ENCODE measurements around a stretch of chr19.

- RRBS, result 39% methylated on average over 10 of the region's 52 CpGs
Observed at GRCh38 chr19:4877756-4878860, 10.6 kb upstream of the PLIN3 start.

GRCh38 chr19:4976993-4977745, 8.3 kb downstream of the KDM4B start:
- RRBS, result 52% methylated on average over 3 of the region's 32 CpGs

DNA sequence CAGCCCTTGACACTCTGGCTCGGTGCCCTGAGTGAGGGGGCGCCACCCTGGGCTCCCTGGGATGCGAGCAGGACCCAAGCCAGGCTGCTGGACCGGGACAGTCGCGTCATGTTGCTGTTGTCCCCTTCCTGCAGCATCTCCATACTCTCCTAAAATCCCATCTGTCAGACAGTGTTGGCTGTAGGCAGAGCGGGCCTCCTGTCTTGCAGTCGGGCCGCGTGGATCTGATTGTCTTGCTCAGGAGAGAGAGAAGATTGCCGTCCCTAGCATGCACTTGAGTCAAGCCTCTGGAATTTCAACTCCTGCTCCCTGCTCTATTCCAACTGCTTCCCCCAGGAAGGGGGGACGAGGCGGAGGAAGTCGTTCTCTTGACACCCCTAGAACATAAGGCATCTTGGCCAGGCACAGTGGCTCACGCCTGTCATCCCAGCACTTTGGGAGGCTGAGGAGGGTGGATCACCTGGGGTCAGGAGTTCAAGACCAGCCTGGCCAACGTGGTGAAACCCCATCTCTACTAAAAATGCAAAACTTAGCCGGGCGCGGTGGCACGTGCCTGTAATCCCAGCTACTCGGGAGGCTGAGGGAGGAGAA, 9.0 kb downstream of the KDM4B start:
- RRBS, result no CpG with 5 or more reads among the region's 21 CpGs

DNA sequence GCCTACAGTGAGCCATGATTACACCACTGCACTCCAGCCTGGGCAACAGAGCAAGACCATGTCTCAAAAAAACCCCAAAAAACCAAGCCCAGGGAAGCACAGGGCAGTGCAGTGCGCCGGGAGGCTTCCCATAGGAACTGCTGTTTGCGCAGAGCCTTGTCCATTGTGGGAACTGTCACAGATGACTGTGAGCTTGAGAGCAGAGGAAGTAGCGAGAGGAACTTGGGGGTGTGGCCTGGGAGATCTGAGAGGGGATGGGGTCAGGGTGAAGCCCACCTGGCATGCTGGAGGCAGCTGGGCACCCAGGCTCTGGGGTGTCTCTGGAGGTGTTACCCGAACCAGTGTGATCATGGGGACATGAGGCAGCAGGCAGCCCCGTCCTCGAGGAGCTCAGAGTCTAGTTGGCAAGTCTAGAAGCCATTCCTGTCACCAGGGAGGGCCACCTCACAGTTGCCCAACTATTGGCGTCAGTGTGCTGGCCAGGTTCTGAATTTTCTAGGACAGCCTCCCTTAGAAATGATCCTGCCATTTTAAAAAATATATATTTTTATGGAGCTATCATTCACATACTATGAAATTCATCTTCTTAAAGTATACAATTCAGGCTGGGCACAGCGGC, 10.4 kb downstream of the KDM4B start:
- RRBS, result no CpG with 5 or more reads among the region's 9 CpGs

DNA sequence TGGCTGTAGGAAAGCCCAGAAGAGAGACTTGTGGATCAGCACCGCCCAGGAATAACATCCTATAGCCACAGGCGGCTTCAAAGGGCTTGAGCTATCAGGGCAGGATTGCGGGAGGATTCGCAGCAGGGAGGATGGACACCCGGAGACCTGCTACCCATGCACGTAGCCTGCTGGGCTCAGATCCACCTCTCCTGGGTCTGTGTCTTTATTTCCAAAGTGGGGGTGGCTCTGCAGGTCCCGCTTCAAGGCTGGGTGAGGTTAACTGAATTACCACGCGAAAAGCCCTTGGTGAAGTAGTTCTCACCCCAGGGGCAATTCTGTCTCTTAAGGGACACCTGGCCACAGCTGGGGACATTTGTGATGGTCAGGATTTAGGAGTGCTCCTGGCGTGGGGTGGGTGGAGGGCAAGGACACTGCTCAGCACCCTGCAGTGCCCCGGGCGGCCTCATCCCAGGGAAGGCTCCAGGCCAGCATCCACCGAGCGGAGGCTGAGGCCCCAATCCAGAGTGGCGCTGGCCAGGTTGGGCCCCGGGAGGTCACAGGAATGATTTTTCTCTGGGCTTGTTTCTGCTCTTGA, 14.9 kb downstream of the KDM4B start:
- RRBS, result 63% methylated on average over 4 of the region's 16 CpGs

GRCh38 chr19:5005750-5006358, 36.9 kb downstream of the KDM4B start:
- RRBS, result no CpG with 5 or more reads among the region's 17 CpGs

GRCh38 chr19:5075441-5076137, 106.7 kb downstream of the KDM4B start:
- RRBS, result no CpG with 5 or more reads among the region's 25 CpGs

DNA sequence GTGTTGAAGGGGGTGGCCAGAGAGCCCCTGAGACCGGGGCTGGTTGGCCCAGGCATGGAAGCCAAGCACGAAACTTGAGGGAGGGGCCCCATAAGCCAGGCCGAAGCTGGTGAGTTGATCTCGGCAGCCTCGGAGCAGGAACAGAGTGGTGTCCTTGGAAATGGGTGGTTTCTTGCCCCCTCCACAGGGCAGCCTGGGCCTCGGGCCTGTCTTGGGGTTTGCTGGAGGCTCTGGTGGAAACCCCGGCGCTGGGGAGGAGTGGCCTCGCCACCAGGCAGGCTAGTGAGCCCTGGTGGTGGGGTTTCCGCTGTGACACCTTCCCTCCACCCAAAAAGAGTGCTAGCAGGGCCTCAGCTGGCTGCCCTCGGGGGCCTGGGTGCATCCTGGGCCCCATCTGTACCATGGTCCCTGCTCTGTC, 157.9 kb downstream of the KDM4B start:
- RRBS, result 85% methylated on average over 1 of the region's 11 CpGs

DNA sequence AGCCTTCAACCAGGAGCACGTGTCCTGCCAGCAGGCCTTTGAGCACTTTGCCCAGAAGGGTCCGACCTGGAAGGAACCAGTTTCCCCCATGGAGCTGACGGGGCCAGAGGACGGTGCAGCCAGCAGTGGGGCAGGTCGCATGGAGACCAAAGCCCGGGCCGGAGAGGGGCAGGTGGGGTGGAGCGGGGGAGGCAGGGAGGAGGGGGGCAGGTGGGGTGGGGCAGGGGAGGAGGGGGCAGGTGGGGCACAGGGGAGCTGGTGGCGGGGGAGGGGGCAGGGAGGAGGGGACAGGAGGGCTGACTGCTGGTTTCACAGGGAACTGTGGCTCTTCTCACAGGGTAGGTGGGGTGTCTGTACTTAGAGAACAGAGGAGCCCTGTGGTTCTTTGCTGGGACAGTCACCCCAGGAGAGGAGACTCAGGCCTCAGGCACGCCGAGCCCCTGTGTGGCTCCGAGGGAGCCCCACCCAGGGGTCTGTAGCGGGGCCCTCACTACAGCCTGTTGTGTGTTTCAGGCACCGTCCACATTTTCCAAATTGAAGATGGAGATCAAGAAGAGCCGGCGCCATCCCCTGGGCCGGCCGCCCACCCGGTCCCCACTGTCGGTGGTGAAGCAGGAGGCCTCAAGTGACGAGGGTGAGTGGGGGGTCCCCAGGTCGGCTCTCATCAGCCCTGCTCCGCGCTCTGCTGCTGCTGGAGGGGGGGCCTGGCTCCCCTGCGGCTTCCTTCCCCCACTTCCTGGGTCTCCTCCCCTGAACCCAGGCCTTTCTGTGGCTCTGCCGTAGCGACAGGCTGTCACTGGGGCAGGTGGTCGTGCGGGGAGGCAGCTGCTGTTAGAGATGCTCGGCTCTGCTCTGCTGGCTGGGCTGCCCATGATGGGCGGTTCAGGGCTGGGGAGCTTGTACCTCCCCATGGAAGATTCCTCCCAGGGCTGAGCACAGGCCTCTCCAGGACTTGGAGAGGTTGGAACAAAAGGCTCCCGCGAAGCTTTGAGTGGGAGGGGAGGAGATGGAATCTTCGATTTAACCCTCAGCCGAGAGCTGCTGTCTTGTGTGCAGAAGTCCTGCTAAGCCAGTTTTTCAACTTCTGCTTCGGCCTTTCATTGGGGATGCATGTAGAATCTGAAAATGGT, 162.8 kb downstream of the KDM4B start:
- RRBS, result no CpG with 5 or more reads among the region's 36 CpGs

DNA sequence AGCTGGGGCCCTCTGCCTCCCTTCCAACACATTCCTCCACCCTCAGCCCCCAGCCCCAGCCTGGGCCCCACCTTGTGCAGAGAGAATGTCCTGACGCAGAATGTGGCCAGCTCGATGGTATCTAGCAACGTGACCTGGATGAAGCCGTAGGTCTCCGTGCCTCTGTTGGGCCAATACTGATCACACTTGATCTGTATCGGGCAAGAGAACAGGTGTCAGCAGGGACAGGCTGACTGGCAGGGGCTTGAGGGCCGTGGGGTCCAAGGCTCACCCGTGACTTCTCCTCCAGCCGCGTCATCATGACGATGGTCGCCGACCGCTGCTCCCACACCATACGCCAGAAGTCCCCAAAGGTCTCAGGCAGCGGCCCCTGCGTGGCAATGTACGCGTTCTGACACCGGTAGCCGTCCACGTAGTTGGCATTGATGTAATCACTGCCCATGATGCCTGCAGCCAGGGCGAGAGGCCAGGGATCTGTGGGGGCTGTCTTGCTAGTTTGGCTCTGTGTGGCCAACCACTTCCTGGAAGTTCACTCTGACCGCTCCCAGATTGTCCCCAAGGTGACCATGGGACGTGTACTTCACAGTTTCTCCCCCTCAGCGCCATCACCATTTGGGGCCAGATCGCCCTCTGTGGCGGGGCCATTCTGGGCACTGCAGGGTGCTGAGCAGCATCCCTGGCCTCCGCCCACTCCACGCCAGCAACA, 126.2 kb downstream of the PTPRS start:
- RRBS, result no CpG with 5 or more reads among the region's 30 CpGs

DNA sequence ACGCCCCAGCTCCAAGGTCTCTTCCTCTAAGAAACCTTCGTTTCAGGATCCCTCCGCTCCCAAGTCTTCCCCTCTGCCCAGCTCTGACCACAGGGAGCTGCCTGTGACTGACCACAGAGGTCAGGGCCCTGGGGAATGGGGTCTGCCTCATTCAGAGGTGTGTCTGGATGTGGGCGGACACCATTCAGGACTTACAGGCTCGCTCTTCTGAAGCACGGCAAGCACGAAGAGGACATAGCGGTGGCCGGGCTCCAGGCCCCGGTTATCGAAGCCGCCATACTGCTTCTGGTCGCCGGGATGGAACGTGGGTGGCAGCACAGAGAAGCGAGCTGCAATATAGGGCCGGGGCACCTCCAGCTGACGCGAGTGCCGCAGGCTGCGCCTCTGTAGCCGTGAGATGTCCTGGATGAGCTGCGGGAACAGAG, 120.9 kb downstream of the PTPRS start:
- RRBS, result no CpG with 5 or more reads among the region's 23 CpGs

- RRBS, result 1% methylated on average over 13 of the region's 28 CpGs
Observed at GRCh38 chr19:5292686-5293101, 47.9 kb downstream of the PTPRS start.

DNA sequence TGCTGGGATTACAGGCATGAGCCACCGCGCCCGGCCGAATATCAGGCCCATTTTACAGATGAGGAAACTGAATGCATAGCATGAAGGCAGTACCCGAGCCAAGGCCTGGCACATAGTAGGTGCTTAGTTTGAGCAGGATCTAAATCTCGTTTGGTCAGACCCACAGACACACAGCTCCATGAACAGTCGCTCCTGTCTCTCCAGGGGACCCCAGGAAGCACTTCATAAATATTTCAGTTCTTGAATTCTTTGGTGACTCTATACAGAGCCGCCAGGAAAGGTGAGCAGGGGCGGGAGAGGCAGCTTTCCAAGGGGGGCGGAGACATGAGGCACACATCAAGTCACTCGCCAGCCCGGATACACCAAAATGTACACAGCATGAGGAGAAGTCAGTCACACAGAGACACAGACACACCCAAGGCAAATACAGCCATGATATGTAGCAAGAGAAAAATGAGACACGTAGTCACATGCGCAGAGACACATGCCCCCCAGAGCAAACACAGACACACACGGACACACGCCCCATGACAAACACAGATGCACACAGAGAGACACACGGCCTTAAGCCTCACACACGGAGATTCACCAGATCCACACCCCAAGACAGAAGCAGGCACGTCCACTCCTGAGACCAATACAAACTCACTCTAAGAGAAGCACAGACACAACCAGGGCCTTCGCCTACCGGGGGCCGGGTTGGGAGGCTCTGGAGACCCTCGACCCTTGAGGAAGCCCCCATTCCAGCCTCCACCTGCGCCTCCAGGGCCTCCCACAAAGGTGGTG, 44.9 kb downstream of the SAFB2 start:
- RRBS, result no CpG with 5 or more reads among the region's 24 CpGs

- RRBS, result 33% methylated on average over 4 of the region's 33 CpGs
Observed at GRCh38 chr19:5585298-5586303, 37.0 kb downstream of the SAFB2 start.

GRCh38 chr19:5679278-5679731, 1.0 kb downstream of the MICOS13 start:
- RRBS, result 33% methylated on average over 4 of the region's 13 CpGs

GRCh38 chr19:5827514-5828461, 11.7 kb downstream of the FUT6 start:
- RRBS, result 2% methylated on average over 27 of the region's 111 CpGs

- RRBS, result no CpG with 5 or more reads among the region's 15 CpGs
Observed at GRCh38 chr19:5904485-5904775, 242 bp upstream of the VMAC start.

DNA sequence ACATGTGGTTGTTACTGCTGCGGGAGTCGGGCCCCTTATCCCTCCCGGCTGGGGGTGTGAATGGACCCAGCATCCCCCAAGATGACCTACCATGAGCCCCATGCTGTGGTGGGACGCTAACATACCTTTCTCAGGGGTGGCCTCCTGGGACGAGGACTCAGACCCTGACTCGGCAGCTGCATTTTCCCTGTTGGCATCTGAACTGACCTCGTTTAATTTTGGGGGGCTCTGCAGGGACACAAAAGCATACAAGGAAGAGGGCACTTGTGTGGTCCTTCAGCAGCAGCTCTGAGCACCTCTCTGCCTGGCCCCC, 9.6 kb downstream of the CAPS start:
- RRBS, result no CpG with 5 or more reads among the region's 7 CpGs

GRCh38 chr19:6020067-6020551, 42.2 kb upstream of the RANBP3 start:
- RRBS, result no CpG with 5 or more reads among the region's 11 CpGs

- RRBS, result no CpG with 5 or more reads among the region's 20 CpGs
Observed at GRCh38 chr19:6062821-6063397, 47.4 kb downstream of the RFX2 start.

Data from renal cortical epithelial cell (primary cell).